NALM6 (cell line): ENCODE measurements around a stretch of chr20.

DNA sequence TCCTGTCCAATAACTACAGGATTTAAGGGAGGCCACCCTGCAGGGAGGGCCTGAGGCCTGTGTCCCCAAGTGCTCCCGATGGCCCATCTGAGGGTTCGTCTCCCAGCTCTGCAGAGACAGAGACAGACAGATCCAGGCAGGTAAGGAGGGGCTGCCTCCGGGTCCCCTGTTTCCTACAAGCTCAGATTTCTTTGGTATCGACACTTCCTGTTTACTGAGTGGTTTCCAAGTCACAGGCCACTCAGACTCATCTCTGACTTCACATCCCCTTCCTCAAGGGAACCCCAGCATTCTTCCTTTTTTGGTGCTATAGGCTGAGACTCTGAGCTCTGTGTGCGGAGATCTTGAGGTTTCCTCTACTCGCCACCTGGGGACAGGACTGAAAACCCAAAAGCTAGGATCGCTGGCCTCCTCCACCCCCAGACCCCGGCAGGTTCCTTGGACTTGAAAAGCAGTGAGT, 9.2 kb downstream of the RASSF2 start:
- PRO-cap, result bidirectional peak, plus-strand start at position 290 of the sequence, minus-strand start at position 199 of the sequence

DNA sequence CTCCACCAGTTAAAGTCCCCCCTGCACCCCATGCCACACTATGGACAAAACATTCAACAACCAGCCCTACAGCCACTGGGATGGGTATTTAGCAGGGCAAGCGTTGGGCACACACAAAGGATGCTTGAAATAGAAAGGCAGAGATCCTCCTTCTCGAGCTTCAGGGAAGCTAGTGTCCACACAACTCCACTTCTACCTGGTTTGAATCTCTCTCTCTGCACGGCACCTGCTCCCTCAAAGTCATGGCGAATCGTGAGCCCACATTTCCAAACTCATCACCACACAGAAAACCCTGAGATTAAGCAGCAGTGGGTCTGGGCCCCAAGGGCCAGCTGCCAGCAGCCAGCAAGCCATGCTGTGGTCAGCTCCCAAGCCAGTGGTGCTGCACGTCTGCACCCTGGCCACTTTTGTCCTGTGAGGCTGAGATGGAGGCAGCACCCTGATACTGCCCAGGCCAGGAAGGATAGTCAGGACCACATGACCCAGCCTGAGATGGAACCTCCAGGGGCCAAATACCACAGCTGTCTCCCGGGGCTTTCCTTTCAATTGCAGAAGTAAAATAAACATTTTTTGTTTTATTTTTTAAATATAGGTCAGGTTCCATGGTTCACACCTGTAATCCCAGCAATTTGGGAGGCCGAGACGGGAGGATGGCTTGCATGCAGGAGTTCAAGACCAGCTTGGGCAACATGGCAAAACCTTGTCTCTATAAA, 7.8 kb downstream of the RASSF2 start:
- PRO-cap, result no peak

DNA sequence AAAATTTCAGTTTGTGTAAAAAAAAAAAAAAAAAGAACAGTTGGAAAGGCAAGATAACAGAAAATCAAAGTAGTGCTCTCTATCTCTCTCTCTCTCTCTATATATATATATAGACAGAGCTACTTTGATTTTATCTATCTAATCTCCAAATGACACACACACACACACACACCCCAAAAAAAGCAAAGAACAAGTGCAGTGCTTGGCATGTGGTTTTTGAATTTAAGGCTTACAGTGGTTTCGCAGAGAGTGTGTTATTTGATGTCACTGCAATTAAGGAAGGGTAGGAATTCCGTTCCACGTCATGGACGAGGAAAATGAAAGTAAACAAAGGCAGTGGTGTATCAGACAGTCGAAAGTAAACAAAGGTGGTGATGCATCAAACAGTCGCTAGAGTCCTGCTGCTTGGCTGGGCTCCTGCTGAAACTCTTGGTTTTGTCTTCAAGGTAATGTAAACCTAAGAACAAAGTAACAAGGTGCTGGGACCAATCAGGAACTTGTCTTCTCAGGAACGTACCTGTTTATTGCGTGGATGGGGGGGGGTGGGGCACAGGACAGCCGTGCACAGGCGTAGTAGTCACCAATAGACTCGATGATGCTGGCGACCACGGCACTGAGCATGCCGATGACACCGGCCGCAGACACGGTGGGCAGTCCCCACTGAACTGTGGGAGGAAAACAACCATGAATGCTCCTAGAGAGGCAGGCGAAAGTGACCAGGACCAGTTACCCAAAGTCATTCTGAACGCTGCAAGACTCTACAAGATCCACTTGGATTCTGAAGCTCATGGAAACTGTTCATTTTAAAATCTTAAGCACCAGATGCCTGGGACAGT, 46.2 kb upstream of the RASSF2 start:
- PRO-cap, result no peak

GRCh38 chr20:4926233-4926468, 75.2 kb downstream of the SLC23A2 start:
- PRO-cap, result no peak

- PRO-cap, result no peak
Observed at GRCh38 chr20:4936679-4937225, 64.6 kb downstream of the SLC23A2 start.

GRCh38 chr20:5072646-5073890, 39.8 kb downstream of the TMEM230 start:
- PRO-cap, result no peak

DNA sequence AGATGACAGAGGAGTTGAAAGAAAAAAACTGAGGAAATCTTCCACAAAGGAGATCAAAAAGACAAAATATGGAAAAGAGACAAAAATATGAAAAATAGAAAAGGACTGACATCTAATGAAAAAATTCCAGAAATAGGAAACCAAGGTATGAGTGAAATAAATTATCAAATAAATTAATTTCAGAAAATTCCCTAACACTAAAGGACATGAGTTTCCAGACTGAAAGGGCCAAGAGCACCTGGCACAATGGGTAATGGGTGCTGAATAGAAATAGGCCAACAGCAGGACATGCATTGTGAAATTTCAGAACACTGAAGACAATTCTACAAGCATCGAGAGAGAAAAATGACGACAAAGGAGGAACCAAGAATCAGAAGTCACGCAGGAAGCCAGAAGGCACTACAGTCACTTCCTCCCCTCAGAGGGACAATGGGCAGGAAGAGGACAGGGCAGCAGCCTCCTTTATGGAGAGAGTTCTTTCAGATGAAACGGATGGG, 22.8 kb downstream of the TMEM230 start:
- PRO-cap, result no peak

GRCh38 chr20:5128192-5128837, 1.5 kb downstream of the CDS2 start:
- PRO-cap, result no peak

DNA sequence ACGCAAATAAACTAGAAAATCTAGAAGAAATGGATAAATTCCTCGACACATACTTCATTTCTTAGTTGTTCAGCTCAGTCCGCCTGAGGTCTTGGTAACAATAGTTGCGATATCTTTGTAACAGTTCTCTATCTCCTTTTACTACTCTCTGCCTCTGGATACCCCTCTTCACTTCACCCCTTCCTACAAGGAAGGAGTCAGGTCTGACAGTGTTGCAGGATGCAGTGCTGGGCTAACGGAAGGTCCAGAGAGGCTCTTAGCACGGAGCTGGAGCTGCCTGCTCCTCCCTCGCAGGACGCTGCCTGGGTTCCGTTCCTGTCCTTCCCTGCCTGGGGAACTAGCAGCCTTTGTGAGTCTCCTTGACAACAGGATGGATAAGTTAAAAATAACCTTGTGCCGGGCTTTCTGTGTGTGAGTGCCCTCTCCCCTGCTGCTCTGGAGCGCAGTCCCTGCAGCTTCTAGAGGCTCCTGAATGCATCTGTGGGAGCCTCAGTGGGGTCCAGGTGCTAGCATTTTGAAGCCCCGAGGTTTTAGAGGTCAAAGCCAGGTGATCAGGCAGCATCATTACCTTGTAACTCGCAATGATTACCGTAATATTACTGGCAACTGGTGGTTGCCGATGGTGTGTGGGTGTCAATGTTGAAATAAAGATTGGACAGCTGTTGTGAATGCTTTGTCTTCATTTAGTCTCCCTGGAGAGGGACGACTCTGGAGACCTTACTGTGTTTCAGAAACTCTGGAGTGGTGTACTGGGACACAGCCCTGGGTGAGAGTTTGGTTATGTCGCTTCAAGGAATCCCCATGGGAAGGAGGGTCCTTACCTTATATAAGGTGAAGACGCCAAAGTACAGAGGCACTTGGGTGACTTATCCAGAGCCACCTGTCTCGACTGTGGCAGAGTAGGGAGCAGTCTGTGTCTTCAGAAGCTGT, 44.4 kb downstream of the CDS2 start:
- PRO-cap, result no peak

DNA sequence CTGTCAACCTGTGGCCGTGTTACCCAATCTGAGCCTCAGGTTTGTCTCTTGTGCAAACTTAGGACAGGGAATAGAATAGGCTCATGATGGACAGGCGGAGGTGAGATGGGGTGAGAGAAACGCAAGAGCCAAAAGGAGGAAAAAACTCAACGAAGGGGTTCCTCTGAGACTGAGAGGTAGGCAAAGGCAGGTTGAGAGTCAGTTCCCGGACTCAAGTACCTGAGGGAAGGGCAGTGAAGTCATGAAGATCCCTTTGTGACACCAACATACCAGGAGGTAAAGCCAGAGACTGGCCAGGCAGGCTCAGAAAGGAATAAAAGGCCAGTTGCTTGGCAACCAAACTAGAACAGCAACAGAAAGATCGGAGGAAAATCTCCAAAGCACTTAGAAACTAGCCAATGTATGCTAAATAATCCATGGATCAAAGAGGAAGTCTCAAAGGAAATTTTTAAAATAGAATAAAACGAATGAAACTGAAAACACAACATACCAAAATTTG, 84.3 kb downstream of the GPCPD1 start:
- PRO-cap, result no peak

GRCh38 chr20:5529947-5530218, 80.9 kb downstream of the GPCPD1 start:
- PRO-cap, result no peak

- PRO-cap, result no peak
Observed at GRCh38 chr20:5748244-5748536, 2.0 kb upstream of the SHLD1 start.

GRCh38 chr20:5836056-5836442, 75.3 kb upstream of the CHGB start:
- PRO-cap, result no peak

DNA sequence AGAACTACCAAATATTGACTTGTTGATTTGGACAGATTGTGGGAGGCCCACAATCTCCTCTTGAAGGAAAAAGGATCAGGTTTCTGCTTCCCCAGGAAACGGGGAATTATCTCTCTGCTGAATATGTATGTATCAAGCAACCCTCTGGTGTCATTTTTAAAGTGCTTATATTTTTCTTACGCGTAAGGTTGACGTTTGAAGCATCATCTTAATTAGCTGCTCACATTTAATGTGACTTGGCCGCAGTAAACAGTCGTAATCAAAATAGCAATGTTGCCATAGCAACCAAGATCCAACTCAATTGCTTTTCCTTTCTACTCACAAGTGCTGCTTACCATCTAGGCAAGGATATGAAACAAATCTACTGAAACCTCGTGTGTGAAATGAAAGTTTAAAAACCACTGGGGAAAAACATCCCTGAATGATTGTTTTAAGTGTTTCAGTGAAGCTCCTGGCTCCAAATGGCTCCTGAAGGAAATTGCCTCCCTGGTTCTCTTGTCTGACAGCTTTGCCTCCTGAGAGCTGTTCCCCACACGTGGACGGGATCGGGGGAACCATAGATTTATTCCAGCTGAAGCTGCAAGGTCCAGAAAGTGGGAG, 65.0 kb upstream of the CHGB start:
- PRO-cap, result no peak

- PRO-cap, result no peak
Observed at GRCh38 chr20:5848614-5849059, 62.7 kb upstream of the CHGB start.

DNA sequence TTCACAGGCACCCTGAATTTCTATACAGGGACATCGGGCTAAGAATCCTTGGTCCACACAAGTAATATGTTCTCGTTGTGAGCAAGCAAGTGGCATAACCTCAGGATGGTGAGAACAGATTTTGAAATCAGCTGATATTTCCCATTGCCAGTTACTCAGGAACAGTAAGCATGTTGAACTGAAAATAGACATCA, 48.7 kb upstream of the CHGB start:
- PRO-cap, result no peak

GRCh38 chr20:5997006-5997678, 8.8 kb upstream of the CRLS1 start:
- PRO-cap, result no peak

DNA sequence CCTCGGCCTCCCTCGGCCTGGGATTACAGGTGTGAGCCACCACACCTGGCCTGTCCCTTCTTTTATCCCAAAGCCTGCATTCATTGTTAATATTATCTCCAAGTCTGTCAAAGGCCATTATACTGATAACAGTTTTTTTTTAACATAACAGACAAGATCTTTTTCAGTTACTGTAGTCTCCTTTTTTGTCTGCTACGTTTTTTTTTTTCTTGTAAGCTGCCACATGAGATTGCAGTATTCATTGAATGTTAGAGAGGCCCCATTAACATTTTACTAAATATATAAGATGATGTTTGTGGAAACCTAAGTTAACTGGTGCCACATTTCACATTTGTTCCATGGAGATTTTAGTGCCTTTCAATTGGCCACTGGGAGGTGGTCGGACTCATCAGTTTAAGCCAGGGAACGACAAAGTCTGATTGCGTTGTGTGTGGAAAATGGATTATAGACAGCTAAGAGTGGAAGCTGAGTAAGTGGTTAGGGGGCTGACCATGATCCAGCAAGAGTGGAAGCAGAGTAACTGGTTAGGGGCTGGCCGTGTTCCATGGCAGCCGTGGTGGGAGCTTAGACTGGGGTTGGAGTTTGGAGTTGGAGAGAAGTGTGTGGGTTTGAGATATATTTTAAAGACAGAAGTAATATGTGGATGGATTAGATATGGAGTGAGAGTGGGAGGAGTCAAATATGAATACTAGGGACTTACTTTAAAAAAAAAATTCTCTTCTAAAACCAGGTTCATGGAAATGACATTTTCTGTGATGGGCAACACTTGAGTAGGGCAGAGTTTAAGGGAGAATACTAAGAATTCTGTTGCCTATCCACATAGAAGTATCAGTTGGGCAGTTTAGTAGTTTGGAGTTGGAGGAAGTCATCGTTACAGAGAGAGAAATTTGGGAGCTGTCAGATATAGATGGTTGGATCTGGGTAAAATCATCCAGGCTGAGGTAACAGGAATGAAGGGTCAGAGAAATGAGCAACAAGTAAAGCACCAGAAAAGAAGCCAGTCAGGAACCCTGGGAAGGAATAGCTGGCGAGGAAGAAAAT, 6.2 kb downstream of the CRLS1 start:
- PRO-cap, result no peak

- PRO-cap, result no peak
Observed at GRCh38 chr20:6703472-6704151, 63.9 kb upstream of the BMP2 start.

- PRO-cap, result no peak
Observed at GRCh38 chr20:6766508-6766941, 961 bp upstream of the BMP2 start.